Sternocleidomastoid (tissue), 1 donor: ENCODE measurements around a stretch of chr16.

DNA sequence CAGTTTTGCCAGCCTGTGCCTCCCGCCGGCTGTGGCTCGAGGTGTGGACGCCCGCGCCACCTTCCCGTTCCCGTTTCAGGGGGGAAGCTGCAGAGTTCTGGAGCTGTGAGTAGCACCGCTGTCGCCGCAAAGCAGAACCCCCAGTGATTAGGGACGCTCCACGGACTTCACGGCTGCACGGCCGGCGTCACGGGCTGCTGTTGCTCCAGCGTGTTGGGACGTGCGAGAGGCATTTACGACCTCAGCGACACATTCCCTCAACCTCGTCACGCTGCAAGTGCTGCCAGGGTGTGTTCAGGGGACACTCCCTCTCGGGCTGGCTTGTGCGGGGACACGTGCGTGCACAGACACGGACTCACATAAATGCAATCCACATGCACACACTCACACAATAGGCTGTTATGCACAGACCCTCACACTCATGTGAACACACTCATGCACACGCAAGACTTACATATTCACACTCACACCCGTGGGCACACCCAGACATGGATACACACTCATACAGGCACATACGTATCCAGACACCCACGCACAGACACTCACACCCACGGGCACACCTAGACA is 198.2 kb upstream of the ZNF469 start:
- PRO-cap = no peak

DNA sequence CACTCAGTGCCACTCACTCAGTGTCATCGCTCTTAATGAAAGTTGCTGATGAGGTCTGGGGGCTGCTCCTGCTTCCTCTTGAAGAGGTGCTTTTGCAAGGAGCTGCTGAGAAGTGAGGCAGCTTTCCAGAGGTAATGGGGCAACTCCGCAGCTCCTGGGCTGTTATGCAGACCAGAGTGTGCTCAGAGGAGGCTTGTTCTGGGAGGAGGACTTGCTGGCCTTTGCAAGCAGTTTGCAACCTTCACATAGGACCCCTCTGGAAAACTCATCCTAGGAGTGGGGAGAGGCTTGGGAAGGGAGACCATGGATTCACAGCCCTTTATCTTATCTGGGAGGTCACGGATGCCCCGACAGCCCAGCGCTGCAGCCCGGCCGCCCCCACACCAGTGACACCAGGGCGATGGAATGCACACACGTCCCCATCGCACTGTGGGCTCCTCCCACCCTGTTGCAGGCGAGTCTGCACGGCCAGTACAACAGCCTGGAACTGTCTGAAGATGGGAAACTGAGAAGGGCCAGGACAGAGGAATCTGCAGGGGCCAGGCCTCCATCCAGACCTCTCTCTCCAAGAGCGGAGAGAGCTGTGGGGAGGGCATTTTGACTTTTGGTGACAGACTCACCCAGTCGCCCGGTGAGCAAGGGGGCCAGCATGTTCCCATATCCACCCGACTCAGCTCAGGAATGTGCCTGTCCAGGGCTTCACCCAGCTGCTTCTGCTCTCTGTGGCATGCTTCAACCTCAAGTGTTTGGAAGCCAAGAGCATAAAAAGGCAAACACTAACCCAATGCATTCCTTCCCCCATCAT is 78.7 kb upstream of the ZNF469 start:
- PRO-cap = no peak

DNA sequence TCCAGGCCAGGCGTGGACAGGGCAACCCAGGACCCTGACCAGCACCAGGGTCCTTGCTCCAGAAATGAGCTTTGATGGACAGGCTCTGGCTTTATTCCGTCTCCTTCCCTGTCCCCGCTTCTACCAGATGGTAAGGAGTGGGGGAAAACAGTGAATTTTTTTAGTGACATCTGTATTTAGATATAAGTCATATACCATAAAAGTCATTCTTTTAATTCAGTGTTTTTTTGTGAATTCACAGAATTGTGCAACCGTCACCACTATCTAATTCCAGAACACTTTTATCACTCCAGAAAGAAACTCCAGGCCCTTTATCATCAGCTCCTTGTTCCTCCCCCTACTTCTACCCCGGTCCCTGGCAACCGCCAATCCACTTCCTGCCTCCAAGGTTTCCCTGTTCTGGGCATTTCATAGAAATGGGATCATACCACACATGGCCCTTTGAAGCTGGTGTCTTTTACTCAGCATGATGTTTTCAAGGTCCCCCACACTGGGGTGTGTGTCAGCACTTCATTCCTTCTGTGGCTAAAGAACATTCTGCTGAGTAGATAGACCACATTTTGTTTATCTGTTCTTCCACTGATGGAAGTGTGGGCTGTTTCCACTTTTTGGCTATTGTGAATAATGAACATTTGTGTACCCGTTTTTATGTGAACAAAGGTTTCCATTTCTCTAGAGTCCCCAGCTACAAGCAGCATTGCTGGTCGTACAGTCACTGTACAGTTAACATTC is 75.9 kb upstream of the ZNF469 start:
- PRO-cap = unidirectional peak, minus-strand start at position 339 of the sequence

DNA sequence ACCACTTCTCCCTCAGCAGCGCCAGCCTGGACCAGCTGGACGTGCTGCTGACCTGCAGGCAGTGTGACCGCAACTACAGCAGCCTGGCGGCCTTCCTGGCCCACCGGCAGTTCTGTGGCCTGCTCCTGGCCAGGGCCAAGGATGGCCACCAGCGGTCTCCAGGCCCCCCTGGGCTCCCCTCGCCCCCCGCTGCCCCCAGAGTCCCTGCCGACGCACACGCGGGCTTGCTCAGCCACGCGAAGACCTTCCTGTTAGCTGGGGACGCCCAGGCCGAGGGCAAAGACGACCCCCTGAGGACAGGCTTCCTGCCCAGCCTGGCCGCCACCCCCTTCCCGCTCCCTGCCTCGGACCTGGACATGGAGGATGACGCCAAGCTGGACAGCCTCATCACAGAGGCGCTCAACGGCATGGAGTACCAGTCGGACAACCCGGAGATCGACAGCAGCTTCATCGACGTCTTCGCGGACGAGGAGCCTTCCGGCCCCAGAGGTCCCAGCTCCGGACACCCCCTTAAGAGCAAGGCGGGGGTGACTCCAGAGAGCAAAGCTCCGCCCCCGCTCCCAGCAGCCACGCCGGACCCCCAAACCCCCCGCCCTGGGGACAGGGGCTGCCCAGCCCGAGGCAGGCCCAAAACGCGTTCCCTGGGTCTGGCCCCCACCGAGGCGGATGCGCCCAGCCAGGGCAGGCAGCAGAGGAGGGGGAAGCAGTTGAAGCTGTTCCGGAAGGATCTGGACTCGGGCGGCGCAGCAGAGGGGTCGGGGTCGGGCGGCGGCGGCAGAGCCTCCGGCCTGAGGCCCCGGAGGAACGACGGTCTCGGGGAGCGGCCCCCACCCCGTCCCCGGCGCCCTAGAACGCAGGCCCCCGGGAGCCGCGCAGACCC is 23.2 kb upstream of the ZFPM1 start:
- PRO-cap = unidirectional peak, plus-strand start at position 749 of the sequence

DNA sequence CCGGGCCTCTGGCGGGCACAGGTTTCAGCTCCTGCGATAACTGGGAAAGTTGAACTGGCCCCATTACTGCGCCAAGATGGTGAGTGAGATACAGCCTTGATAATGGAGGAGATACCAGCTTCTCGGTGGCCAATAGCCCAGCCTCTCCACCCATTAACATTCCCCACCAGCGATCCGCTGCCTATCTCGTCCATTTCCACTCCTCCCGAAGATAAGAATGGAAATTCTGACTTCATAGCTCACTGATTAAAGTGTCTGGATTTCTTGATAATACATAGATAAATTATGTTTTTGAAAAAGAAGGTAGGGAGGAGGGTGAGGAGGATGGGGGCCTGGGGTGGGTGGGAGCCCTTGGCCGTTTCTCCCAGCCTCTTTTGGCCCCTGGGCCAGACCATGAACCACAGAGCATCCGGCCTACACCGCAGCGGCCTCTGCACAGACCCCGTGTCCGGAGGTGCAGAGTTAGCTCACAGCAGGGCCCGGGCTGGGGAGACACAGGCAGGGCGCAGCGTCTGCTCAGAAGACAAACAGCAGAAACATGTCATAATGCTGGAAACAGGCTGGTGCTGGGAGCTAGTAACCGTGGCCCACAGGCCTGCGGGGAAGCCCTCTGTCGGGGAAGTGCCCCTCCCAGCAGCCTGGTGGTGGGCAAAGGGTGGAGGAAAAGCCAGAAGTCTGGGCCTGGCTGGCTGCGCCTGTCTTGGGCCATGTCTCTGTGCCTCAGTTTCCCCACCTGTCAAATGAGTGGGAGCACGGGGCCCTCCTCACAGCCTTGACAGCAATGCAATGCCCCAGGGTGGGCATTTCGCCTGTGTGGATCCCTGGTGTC is 11.9 kb downstream of the ZFPM1 start:
- PRO-cap = no peak

- PRO-cap = no peak
These were observed 45.5 kb downstream of the ZFPM1 start for GRCh38 chr16:88498558-88499071.

GRCh38 chr16:88624274-88624731 is 14.1 kb upstream of the IL17C start:
- PRO-cap = no peak

DNA sequence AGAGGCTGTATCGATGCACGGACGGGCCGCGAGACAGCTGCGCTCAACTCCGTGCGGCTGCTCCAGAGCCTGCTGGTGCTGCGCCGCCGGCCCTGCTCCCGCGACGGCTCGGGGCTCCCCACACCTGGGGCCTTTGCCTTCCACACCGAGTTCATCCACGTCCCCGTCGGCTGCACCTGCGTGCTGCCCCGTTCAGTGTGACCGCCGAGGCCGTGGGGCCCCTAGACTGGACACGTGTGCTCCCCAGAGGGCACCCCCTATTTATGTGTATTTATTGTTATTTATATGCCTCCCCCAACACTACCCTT is 1.5 kb downstream of the IL17C start:
- PRO-cap = no peak

DNA sequence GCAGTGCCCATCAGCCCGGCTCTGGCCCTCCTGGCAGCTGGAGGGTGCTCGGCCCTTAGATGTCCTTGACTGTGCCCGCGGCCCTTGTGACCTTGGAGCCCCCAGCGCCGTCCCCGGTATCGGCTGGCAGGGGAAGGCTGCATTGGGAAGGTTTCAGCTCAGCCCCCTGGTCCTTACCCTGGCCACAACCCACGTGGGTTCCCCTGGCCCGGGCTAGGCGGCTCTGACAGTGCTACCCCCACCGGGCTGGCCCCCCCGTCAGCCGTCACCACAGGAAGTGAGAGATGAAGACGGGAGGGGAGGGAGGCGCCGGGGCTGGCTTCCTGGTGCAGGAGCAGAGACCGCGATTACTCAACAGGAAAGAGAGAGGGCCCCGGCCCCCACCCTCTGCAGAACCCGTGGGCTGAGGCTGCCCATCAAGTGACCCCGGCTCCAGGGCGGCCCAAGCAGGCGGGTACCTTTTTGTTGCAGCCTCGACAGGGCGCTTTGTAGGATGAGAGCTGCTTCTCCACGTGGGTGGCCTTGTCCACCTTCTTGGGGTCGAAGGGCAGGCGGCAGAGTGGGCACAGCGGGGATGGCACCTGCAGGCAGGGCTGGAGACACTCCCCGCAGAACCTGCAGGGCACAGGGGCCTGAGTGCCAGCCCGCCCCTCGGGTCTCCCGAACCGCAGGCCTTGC is 5.3 kb downstream of the RNF166 start:
- PRO-cap = no peak

GRCh38 chr16:88721080-88722367 is 15.2 kb downstream of the CTU2 start:
- PRO-cap = no peak

- PRO-cap = no peak
These were observed 25.5 kb downstream of the CTU2 start for GRCh38 chr16:88731608-88732398.

DNA sequence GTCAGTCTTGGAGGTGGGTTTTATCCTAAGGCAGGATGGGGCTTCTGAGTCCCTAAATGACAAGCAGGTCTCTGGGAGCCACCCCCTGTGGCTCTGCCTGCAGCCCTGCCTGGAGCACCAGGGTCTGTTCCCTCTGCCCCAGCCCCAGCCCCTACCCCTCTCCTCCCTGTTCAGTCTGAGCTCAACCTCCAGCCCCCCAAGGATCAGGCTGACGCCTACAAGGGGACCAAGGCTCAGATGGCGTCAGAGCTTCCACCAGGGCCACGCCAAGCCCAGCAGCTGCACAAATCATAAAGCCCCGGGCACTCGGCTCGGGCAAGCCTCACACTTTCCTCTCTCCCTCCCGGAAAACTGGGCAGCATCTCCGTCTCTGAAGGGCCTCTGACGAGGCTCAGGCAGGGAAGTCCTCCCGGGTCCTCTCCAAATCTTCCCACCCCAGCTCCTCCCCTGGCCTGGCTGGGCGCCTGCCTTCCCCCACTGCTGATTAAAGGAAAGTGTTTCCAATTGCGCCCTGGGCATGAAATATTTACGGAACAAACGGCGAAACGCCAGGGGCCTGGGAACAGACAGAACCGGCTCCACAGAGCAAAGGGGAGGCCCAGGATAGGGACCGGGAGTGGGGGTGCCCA is 38.6 kb downstream of the PIEZO1 start:
- PRO-cap = no peak

- PRO-cap = bidirectional peak, plus-strand start at chr16:88769866, minus-strand start at chr16:88769725; bidirectional peak, plus-strand start at chr16:88770202, minus-strand start at chr16:88770073
These were observed 15.3 kb downstream of the PIEZO1 start for GRCh38 chr16:88769380-88770391.

DNA sequence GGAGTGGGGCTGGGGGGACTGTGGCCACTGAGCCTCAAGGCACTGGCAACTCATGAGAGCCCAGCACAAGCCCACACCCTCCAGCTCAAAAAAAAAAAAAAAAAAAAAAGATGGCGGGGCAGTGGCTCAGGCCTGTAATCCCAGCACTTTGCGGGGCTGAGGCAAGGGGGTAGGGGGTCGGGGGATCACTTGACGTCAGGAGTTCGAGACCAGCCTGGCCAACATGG is 920 bp upstream of the PIEZO1 start:
- PRO-cap = no peak

DNA sequence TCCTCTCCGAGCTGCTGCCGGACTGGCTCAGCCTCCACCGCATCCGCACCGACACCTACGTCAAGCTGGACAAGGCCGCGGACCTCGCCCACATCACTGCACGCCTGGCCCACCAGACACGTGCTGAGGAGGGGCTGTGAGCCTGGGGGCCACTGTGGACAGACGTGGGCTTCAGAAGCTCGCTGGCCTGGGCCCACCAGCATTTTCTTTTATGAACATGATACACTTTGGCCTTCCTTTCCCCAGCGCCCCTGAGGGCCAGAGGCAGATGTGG is 3.7 kb downstream of the APRT start:
- PRO-cap = no peak

GRCh38 chr16:88815830-88816385 is 4.2 kb upstream of the APRT start:
- PRO-cap = no peak

GRCh38 chr16:88870526-88871216 is 4.2 kb upstream of the PABPN1L start:
- PRO-cap = no peak

DNA sequence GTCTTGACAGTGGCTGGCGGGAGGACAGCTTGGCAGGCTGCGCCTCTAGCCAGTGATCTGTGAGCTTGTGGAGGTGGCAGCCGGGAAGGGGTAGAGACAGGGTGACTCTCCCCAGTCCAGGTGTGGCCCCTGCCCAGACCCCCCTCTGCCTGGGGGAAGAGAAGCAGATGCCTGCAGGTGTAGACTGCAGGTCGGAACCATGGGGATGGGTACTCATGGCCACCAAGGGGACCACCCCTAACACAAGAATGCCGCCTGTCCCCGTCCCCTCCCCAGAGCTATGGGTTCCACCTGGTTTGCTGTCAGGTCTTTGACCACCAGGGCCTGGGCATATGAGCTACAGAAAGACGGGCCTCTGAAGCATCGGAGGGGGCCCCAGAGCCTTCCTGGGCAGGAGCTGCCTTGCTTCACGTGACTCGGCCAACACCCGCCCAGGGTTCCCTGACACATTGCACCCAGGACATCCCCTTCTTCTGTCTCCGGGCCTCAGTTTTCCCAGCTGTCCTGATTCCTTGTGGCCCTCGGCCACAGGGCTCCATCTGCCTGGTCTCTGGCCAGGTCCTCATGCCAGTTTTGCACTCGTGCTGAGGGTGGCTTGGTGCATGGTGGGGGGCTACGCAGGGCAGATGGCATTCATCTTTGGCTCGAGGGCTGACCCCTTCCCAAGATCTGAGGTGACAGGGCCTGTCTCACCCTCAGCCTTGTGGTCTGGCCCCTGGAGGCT is 7.0 kb upstream of the PABPN1L start:
- PRO-cap = no peak

DNA sequence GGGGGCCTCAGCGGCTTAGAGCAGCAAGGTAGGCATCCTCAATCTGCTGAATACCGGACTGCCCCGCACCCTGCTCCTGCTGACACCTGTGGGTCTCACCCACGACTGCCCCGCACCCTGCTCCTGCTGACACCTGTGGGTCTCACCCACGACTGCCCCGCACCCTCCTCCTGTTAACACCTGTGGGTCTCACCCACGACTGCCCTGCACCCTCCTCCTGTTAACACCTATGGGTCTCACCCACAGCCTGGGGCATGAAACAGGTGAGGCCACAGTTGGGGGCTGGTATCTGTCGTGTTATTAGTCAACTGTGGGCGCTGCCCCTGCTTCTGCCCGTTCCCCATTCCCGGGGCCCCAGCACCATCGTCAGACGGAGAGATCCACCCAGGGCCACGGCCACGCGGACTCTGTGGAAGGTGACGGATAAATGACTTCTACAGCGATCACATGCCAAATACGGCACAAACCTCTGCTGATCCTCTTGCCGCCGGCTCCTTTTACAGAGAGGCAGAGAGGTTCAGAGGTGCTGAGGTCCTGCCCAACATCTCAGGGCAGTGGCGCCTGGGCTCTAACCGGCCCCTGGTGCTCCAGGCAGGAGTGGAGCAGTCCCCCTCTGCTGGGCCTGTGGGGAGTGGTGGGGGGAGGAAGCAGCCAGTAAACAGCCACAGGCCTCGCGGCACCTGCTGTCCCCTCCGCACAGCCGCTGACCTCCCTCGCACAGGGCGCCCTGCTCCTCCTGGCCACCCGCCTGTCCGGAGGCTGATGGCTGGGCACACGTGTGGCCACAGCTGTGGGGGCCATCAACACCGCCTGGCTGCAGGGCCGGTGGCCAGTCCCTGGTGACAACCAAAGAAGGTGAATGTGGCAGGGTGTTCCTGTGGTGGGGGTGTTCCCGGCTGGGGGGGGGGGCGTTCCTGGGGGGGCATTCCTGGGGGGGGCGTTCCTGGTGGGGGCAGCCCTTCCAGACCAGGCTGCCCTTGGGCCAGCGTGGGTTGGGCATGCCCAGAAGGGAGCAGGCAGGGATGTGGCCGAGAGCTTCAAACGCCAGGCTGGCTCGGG is 36.6 kb upstream of the PABPN1L start:
- PRO-cap = no peak

DNA sequence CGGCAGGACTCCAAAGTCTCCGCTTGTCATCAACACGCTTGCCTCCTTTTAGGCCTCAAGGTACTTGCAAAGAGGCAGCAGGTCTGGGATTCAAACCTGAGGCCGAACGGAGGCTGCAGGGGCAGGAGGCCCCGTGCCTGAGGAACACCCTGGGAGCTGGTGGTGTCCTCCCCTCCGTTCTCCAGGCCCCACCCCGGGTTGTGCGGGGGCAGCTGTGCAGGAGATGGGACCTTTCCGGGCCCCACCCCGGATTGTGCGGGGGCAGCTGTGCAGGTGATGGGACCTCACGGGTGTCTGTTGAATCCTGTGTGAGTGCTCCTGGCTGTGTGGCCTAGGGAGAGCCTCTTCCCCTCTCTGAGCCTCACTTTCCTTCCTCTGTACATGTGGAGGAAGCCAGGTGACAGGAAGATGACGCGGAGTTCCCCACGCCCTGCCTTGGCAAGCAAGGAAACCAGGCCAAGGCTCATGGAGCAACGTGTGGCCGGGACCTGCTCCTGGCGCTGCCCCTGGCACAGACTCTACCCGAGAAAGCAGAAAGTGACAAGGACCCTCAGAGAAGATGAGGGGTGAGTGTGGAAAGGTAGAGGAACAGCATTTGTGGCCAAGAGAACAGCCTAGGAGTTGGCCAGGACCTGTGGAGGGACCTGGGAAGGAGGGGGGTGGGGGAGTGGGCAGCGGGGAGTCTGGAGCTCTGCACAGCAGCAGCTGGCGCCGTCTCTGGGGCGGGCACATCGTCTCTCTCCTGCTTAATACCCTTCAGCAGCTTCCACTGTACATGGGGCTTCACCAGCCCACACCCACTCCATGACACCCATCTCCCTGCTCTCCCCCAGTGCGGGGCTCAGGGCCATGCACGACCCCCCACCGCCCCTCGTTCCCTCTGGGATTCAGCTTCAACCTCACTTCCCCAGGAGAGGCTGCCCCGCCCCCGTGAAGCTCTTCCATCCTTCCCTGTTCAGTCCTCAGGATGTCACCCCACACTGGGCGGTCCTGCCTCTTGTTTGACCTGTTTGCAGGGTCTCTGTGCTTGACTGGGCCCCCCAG is 38.3 kb upstream of the PABPN1L start:
- PRO-cap = no peak